ENCODE results near the gene DPH2.

DNA sequence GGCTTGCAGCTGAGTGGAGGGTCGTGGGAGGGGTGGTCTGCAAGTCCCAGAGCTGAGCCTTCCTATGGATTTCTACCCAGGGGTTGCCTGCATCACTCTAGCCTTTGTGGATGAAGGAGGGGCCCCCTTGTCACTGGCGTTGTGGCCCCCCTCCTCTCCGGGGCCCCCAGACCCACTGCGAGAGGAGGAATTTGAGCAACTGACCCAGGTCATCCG is 14.3 kb downstream of the HYI start:
- RRBS: 95% methylated on average over 3 of the region's 5 CpGs

DNA sequence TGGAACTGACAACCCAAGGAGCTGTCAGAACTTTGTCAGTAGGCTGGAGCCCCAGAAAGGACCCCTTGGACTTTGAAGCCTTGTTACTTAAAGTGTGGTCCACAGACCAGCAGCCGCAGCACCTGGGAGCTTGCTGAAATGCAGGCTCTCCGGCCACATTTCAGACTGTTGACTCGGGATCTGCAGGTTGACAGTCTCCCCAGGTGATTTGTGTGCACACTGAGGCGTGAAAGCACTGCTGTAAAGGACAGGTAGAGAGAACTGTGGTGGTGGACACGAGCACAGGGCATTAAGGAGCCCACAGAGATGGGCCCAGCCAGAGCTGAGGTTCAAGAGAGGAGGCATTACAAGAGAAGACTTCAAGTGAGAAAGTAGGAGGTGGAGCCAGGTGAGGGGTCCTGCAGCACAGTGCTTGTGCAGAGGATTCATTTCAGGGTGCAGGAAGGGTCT is 4.7 kb downstream of the HYI start:
- RRBS: no CpG with 5 or more reads among the region's 5 CpGs

DNA sequence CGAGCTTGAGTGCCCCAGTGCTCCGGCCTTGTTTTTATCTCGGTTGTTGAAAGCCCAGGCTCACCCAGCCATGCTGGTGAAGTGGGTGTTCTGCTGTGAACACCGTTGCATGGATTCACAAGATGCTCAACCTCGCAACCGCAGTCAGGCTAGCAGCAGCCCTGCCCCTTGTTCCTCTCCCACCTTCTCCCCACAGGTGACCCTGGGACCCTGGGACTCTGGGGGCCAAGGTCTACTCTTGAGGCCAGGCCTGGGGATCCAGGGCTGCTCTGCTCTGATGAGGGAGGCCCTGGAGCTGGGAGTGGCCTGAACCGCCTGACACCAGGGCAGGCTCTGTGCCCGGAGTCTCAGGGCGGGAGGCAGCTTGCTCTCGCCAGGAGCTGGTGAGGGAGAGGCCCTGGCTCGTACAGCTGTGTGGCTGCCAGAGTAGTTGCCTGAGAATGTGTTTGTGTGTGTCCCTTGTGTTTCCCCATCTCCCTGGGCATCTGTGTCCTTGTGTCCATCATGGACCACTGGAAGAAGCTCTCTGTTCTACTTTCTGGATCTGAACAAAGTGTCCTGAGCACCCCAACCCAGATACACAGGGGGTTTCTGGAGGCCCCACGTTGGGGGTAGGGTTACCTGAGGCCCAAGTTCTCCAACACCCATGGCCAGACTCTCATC is 11.3 kb downstream of the PTPRF start:
- RRBS: no CpG with 5 or more reads among the region's 12 CpGs

GRCh38 chr1:43552386-43552585 is 21.6 kb downstream of the PTPRF start:
- RRBS: no CpG with 5 or more reads among the region's 2 CpGs

GRCh38 chr1:43648095-43648876 is 1.7 kb upstream of the KDM4A start:
- RRBS: no CpG with 5 or more reads among the region's 12 CpGs

DNA sequence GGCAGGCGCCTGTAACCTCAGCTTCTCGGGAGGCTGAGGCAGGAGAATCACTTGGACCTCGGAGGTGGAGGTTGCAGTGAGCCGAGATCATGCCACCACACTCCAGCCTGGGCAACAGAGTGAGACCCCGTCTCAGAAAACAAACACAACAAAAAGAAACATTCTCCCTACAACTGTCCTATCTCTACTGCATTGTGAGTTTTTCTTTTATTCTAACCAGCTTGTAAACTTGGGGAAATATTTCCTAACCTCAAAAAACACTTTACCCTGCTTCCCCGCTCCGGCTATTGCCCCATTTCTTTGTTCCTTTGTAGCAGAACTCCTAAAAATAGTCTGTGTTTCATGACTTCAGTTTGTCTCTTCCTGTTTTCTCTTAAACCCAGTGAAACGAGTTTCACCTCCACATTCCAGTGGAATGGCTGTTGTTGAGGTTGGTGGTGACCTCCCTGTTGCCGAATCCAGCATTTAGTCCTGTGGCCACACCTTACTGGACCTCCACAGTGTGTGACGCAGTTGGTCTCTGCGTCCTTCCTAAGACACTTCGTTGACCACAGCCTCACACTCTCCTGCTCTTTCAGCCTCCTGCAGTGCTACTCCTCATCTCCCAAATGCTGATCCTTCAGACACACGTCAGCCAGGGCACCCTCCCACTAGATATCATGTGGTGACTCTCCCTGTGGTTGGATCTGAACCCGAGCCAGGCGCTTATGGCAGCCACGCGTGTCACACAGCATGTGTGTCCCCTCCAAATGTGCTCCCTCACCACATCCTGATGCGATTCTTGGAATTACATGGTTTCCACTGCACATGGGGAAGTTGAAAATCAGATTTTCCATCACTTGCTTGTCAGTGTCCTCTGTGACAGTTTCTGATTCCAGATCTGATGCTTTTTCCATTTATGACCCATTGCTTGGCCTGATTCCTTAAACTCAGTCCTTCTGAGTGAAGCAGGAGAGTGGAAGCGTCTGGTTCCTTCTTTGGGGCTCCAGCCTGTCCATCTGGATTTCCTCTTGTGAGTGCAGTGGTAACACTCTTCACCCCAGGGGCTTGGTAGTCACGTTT is 99.2 kb upstream of the ARTN start:
- RRBS: no CpG with 5 or more reads among the region's 20 CpGs

DNA sequence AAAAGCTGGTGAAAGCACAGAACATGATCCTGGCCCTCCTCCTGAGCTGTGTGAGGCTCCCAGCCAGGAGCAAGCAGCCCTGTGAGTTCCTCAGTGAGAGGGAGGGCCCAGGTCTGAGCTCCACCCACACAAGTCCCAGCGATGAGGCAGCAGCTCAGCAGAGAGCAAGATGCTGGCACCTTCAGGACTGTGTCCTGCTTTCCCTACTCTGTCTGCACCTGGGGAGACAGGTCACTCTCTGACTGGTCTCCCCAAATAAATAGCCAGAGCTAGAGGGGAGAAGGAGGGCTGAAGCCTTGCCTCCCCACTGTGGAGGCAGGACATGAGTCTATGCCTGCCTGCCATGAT is 75.1 kb upstream of the ARTN start:
- RRBS: no CpG with 5 or more reads among the region's 1 CpG

DNA sequence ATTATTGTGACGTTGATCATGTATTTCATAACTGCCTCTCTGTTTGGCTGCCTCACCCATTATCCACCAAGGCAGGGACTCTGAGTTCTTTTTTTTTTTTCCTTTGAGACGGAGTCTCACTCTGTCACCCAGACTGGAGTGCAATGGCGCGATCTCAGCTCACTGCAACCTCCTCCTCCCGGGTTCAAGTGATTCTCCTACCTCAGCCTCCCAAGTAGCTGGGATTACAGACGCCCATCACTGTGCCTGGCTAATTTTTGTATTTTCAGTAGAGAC is 52.7 kb upstream of the ARTN start:
- RRBS: no CpG with 5 or more reads among the region's 6 CpGs

DNA sequence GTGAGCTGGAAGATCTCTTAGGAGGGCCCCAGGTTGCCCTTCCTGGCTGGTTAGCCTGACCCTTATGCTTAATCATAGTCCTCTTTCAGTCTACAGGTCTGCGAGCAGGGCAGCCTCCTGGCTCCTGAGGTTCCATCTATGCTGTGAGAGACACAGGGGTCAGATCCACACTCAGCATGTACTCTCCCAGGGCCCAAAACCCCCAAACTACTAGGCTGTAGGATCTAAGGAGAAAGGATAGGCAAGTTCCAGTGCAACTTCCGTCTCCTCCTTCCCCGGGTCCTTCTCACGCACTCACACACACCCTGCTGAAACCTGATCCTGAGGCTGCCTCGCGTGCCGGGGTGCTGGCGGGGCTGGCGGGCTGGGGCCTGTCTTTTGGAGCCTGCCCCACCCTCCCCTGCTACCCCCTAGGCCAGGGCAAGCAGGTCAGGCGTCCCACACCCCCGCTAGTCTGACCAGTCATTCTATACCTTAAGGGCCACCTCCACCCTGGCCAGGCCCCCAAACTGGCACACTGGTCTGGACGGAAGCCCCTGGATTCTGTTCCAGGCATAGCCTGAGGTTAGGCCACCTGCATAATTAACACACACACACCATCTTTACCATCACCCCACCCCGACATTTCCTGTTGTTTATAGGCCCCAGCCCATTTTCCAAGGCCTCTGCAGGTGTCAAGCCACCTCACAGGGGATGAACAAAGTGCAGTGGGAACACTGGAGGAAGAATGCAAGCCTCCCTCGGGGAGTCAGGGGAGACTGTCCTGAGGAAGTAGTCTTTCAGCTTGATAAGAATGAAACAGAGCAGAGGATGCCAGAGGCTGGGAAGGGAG is 48.3 kb upstream of the ARTN start:
- RRBS: 84% methylated on average over 5 of the region's 14 CpGs

DNA sequence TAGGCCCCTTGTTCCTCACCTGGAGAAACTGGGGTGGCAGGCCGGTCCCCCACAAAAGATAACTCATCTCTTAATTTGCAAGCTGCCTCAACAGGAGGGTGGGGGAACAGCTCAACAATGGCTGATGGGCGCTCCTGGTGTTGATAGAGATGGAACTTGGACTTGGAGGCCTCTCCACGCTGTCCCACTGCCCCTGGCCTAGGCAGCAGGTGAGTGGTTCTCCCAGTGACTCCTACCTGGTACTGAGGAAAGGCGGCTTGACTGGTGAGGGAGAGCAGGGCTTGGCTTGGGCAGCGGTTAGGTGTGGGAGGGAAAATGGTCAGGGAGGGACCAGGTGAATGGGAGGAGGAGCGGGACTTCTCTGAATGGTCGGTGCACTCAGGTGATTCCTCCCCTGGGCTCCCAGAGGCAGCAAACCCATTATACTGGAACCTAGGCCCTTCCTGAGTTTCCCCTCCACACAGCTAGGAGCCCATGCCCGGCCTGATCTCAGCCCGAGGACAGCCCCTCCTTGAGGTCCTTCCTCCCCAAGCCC is 2.0 kb downstream of the ARTN start:
- RRBS: no CpG with 5 or more reads among the region's 9 CpGs

DNA sequence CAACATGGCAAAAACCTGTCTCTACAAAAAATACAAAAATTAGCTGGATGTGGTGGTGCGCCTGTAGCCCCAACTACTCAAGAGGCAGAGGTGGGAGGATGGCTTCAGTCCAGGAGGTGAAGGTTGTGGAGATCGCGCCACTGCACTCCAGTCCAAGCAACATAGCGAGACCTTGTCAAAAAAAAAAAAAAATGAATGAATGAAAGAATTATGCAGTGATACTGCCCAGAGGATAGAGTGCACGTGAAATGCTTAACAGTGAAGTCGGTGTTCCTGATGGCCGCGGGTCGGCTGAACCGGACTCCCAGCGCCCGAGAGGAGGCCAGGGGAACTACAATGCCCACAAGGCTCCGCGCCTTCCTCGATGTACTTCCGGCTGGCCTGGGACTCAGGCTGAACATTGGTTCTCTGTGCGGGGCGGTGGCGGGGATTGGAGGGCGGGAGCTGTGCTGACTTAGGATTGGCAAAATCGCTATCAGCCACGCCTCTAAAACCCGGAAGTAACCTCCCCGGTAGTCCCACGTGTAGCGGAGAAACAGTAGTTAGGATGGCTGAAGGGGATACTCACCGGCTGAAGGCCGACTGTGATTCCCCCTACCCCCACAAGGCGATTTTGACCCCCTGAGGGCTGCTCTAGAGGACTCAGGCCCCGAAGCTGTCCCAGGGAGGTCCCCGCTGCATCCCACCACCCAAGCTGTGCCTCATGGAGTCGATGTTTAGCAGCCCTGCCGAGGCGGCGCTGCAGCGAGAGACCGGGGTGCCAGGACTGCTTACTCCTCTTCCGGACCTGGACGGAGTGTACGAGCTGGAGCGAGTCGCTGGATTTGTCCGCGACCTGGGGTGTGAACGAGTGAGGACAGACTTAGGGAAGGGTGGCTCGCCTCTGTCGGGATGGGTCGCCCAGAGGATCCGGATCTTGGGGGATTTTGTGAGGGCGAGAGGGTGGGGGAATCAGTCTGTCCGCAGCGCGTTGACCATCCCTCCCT is at the start of gene DPH2:
Gene DPH2 (plus strand): TSS at position 538 of the 986 bp plus-strand sequence.
- RRBS: 2% methylated on average over 11 of the region's 53 CpGs

DNA sequence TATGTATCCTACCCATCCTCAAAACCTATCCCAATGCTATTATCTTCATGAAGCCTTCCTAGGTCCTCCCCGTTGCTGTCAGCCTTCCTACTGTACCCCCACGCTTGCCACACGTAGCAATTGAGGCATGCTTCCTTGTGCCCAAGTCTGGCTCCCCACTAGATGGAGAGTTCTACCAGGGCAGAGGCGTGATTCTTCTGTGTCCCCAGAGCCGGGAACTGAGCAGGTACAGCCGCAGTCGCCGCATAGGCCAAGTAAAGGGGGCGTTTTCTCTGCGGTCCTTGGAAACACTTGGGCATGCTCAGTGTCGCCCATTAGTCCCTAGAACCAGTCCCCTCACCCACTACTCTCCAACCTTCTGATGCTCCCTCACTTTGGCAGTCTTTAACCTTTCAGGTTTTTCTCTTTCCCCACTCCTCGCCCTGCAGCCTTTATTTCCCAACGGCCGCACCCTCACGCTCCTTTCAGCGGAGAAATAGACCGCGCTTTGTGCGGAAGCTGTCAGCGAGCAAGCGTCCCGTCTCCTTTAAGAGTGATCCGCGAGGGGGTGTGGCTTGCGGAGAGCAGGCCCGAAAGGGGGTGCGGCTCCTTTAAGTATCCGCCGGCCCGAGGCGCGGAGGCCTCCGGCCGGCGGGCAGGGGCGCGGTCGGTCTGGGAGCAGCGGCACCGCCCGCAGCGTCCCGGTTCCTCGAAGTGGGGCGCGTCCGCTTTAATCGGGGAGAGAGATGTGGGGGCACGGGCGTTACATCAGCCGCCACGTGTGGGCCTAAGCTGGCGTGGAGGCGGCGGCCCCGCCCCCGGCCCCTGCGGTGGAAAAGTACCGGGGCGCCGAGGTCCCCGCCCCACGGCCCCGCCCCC is 1.5 kb downstream of the SLC6A9 start:
- RRBS: under 1% methylated on average over 16 of the region's 64 CpGs

- RRBS: no CpG with 5 or more reads among the region's 8 CpGs
These were observed 4.5 kb upstream of the SLC6A9 start for GRCh38 chr1:44035679-44036277.

- RRBS: no CpG with 5 or more reads among the region's 3 CpGs
These were observed 40.2 kb upstream of the SLC6A9 start for GRCh38 chr1:44071434-44071843.

- RRBS: 59% methylated on average over 10 of the region's 28 CpGs
These were observed 24.8 kb downstream of the DMAP1 start for GRCh38 chr1:44237993-44238556.

- RRBS: no CpG with 5 or more reads among the region's 8 CpGs
These were observed 42.3 kb downstream of the DMAP1 start for GRCh38 chr1:44255269-44256254.

DNA sequence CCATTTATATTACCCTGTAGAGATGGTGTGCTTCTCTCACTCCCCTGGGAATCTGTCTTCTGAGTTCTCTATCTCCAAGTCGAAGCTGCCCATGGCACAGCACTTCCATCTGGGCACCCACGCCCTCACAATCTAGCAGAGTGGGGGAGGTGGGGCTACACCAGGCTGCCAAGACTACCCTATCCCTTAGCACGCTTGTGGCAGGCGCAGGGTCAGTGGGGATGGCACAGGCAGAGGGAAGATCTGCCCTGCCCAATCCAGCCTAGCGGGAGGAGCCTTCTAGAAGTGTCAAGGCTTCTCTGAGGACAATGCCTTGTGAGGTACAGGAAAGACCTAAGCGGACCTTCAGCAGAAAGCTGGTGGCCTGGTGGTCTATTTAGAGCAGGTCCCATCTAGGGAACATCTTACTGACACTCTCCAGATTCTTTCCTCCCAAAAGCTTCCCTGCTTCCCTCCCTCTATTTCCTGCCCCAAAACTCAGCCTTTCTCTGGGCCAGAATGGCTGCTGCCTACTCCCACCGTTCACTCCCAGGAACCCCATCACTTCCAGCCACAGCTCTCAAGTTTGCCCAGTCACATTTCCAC is 49.2 kb downstream of the DMAP1 start:
- RRBS: no CpG with 5 or more reads among the region's 7 CpGs

- RRBS: no CpG with 5 or more reads among the region's 3 CpGs
These were observed 63.7 kb downstream of the DMAP1 start for GRCh38 chr1:44276650-44277722.

DNA sequence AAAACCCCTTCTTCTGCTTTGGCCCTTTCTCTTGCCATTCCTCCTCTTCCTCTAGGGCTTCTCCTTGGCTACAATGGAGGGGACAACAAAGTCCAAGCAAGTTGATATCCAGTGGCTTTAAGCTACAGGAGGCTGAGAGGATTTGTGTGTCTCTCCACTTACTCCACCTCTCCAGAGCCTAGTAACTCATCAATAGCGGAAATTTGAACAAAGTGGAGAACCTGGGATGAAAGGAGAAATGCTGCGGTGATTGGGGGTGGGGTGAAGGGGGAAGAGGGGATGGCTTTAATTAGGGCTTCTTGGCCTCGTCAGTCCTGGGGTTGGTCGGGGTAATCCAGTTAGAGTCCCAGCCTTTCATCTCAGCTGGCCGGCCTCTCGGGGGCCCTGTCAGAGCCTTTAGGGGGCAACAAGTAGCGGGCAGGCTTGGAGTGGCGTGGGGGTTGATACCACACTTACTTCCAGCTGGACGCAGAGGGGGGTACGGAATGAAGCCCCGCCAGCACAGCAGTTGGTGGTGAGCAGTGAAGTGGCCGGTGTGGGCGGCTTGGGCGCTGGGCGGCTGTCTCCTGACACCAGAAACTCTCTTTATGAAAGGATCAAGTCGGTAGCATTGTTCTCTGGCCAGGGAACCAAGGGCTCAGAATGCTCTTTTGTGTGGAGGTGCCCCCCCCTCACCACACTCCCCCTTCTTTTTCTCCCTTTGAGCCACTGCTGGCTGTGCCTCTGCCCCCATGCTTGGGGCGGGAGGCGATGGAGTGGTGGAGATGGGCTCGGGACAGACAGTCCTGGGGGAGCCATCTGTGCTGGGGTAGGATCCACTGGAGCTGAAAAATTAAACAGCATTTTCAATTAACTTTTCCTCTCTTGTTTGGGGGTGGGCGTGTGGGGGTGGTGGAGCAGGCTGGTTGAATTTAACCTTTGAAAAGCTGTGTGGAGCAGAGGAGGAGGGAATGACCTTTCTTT is 102.4 kb downstream of the RNF220 start:
- RRBS: no CpG with 5 or more reads among the region's 20 CpGs

- RRBS: 8% methylated on average over 6 of the region's 10 CpGs
These were observed 130.9 kb downstream of the TMEM53 start for GRCh38 chr1:44543313-44543798.

Data from aortic smooth muscle cell (primary cell).